Neutrophil (primary cell): ENCODE data around the genes CACTIN and ZBTB7A.

DNA sequence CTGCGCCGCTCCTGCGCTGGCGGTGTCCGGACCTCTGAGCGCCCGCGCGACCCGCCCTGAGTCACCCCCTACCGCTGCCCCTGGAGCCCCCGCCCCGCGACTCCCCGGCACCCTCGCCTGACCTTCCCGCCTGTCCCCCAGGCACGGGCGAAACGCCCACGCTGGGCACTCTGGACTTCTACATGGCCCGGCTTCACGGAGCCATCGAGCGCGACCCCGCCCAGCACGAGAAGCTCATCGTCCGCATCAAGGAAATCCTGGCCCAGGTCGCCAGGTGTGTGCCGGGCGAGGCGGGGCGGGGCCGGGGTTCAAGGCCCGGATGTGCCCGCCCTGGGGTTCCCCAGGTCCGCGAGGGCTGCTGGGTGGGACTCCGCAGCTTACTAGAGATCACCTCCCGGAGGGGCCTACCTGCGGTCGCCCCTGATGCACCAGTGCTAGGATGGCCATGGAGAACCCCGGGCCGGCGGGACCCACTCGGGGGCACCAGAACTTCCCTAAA is 5.1 kb downstream of the HMG20B start:
- PRO-cap, result no peak

- PRO-cap, result no peak
Observed at GRCh38 chr19:3585844-3586607, 748 bp downstream of the GIPC3 start.

DNA sequence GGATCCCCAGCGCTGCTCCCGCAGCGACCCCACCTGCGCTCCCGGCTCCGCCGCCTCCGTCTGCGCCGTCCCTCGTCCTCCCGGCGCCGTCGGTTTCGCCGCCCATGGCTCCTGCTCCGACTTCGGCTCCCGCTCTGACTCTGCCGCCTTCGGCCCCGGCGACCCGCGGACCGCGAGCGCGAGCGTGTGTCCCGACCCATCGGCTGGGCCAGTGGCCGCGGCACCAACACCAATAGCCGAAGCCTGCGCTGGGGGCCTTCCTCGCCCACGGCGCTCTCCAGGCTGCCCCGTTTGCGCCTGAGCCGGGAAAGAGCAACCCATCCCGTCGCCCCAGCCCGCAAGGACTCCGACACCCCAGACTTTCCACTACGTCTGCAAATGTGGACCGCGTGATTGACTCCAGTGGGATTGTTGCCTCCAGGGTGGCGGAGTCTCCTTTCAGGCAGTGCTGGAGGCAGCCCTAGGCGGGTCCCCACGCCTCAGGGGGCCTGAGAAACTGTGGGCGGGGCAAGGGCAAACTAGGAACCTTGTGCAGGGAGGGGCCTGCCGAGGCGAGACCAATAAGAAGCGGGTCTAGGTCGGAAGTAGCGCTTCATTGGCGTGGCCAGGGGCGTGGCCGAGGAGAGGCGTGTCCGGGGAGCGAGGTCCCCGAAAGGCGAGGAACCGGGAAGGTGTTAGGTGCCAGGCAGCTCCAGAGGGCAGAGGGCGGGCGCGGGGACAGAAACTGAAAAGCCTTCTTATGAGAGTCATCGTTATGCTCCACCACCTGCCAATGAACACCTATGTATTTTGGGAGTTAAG is at the start of gene CACTIN:
Gene CACTIN (minus strand): TSS at position 228 of the 801 bp plus-strand sequence.
- PRO-cap, result unidirectional peak, minus-strand start at position 165 of the sequence

- PRO-cap, result no peak
Observed at GRCh38 chr19:3683927-3684664, 16.2 kb downstream of the PIP5K1C start.

- PRO-cap, result no peak
Observed at GRCh38 chr19:3743541-3744171, 17.8 kb downstream of the APBA3 start.

DNA sequence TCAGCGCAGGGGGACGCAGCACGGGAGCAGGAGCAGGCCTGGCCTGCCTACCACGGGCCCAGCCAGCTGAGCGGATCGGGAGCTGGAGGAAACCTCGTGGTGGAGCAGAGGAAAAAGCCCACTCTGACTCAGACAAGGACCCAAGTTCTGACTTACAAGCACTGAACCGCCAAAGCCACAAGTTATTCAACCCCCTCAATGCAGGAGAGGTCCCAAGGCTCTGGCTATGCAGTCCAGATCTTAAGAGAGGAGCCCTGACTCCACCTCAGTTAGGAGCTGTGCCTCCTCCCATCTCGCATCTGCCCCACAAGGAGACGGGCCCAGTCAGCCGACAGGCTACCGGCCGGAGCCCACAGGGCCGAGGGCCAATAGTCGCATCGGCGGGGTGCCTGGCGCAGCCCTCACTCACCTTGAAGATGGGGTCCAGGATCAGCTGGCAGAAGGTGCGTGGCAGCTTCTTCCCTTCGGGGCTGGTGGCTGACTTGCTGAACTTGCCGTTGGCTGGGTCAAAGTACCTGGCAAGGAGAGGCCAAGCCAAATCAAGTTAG is 3.7 kb downstream of the EEF2 start:
- PRO-cap, result no peak

DNA sequence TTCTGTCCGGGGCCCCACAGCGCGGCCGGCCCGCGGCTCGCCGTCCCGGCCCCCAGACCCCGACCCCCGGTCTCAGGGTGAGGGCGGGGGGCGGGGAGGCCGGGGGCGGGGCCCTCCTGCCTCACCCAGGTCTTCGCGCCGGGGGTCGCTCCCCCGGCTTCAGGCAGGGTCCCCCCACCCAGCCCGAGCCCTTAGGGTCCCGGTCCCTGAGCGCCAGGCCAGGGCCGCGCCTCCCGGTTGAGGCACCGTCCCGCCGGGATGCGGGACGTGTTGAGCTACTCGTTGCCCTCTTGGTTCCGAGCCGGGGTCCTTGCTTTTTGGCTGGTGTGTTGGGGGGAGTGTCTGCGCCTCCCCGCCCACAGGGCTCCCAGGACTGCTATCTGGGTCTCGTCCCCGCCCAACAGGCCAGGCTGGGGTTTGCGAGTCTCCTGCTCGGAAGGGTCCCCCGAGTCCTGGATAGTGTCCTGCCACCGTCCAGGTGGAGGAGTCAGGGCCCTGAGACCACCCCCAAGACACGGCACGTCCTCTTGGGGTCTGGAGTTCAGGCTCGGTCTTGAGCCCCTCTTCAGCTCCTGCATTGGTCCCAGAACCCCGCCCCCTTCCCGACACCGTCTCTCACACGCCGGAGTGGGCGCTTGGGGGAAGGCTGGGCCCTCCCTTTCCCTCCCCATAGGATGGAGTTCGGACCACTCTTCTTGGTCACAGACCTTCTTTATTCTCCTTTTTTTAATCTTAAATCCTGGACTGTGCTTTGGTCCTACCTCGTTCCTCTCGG is 517 bp downstream of the PIAS4 start:
- PRO-cap, result no peak

DNA sequence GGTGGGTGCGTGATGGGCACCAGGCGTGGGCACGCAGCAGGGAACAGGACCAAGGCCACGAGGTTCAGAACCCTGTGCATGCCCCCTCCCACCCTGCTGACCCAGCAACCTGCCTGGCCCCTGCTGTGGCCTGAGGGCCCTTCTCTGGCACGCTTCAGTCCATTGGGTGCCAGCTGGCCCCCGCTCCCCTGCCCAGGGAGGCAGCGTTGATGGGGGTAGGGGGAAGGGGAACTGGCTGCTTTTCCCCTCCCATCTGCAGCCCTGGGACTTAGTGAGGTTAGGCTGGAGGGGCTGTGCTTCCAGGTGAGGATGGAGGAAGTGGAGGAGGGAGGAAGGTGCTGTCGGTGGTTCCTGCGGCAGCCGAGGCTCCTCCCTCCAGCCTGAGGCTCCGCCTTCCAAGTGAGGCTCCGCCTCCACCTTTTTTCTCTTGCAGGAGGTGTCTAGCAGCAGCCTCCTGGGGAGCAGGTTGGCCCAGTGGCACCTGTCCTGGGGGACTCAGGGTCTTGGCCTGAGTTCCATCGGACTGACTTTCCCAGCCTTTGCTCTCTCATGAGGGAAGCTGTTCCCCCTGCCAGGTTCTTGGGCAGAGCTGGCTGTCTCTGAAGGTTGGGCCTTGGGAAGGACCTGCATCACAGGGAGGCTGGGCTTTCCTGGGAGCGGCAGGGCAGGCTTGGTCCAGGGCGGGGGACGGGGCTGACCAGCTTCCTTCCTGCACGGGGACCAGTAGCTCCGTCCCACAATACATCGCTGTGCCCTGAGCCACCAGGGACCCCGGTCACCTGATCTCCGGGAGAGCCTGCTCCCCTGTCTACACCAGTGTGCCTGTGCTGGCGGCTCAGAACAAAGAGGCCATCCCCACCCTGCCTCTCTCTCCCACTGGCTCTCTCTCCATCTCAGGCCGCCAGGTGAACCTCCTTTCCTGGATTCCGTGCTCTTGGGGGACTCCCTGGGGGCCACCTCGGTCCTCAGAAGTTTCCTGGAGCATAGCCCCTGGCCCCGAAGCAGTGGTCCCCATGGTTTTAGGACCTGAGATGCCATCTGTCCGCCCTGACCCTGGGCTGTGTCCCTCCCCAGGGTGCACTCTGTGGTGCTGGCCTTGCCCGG is 7.4 kb downstream of the PIAS4 start:
- PRO-cap, result no peak

- PRO-cap, result no peak
Observed at GRCh38 chr19:4038391-4039418, 28.0 kb downstream of the ZBTB7A start.

GRCh38 chr19:4044876-4045296 is 21.8 kb downstream of the ZBTB7A start:
- PRO-cap, result no peak

GRCh38 chr19:4045297-4045600 is 21.4 kb downstream of the ZBTB7A start:
- PRO-cap, result no peak

GRCh38 chr19:4051058-4052060 is 15.3 kb downstream of the ZBTB7A start:
- PRO-cap, result no peak

DNA sequence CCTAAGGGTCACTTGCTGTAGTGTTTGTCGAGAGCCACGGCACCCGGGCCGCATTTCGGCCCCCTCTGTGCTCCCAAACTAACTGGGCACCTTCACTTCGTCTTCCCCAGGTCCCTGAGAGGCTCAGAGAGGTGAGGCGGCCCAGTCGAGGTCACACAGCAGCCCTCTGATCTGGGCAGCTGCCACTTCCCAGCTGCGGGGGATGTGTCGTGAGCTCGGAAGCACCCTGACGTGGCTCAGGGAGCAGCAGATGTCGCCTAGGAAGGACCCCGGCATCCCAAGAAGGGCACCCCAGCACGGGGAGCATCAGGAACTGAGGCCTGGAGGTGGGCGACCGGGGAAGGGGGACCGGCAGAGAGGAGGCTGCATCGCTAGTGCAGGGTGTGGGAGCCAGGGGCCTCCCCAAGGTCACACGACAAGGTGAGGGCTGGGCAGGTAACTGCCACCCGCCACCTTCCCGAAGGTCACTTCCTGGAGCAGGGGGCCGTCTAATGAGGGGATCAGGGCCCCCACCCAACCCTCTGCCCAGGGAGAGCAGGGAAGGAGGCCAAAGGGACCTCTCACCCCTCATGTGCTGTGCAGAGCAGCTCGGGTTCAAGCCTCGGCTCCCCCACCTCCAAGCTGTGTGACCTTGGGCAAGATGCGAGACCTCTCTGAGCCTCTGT is 6.2 kb downstream of the ZBTB7A start:
- PRO-cap, result no peak

DNA sequence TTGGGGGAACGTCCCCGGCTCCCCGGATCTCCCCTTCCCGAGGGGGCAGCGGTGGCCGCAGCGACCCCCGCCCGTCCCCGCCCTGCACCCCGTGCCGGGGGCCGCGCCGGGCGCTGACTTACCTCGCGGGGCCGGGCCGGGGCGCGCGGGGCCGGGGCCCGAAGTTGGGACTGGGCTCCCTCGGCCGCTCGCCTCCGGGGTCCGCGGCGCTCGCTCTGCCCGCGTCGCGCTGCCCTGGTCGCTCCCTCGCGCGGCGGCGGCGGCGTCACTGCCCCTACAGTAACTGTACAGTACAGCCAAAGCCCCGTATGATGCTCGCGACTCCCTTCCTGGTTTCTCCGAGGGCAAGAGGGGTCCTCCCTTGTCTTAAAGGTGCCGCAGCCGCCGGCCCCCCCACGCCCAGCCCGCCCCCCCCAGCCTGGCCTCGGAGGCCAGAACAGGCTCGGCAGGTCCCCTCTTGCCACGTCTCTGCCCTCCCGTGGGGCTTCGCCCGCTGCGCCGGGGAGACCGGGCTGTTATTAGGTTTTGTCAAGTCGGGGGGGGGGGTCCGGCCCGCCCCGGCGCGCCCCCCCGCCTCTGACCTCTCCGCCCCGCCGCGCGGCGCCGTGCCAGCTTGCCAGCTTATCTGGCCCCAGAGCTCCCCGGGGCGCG is at the start of gene ZBTB7A:
Gene ZBTB7A (minus strand): TSS at position 340 of the 651 bp plus-strand sequence.
- PRO-cap, result bidirectional peak, plus-strand start at position 320 of the sequence, minus-strand start at position 340 of the sequence; bidirectional peak, plus-strand start outside the sequence, minus-strand start at position 488 of the sequence

- PRO-cap, result no peak
Observed at GRCh38 chr19:4081308-4081789, 14.7 kb upstream of the ZBTB7A start.

DNA sequence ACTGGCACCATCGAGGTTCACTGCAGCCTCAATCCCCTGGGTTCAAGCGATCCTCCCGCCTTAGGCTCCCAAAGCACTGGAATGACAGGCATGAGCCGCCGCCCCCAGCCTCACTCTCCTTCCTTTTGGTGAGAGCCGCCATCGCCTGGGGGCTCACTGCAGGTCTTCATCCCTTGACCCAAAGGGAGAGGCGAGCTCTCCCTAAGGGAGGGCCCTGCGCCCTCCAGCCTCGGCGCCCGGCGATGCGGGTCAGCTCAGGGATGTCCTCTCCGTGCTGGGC is 23.2 kb upstream of the ZBTB7A start:
- PRO-cap, result no peak

DNA sequence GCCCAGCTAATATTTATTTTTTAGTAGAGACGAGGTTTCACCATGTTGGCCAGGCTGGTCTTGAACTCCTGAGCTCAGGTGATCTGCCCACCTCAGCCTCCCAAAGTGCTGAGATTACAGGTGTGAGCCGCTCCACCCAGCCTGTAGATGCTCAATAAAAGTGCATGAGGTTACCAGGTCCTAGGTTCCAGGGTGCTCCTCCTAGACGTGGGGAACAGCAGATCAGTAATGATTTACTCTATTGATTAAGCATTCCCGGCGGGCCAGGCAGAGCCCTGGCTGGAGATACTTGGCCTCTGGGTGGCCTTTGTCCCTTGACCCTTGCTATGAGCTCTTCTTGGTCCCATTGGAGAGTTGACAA is 4.4 kb downstream of the CREB3L3 start:
- PRO-cap, result no peak

DNA sequence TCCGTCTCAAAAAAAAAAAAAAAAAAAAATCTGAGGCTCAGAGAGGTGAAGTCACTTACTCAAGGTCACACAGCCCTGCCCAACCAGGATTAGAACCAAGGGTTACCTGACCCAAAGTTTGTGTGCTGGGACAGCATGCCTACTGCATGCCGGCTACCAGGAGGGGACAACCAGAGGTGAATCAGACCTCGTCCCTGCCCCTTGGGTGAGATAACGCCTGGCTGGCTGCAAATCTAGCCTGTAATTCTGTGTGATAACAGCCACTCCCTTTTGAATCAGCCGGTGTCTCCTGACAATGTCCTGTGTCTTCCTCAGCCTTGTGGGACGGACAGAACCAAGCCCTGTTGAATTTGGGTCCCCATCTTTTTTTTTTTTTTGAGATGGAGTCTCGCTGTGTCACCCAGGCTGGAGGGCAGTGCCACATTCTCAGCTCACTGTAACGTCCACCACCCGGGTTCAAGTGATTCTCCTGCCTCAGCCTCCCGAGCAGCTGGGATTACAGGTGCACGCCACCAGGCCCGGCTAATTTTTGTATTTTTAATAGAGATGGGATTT is 5.4 kb downstream of the CREB3L3 start:
- PRO-cap, result no peak

DNA sequence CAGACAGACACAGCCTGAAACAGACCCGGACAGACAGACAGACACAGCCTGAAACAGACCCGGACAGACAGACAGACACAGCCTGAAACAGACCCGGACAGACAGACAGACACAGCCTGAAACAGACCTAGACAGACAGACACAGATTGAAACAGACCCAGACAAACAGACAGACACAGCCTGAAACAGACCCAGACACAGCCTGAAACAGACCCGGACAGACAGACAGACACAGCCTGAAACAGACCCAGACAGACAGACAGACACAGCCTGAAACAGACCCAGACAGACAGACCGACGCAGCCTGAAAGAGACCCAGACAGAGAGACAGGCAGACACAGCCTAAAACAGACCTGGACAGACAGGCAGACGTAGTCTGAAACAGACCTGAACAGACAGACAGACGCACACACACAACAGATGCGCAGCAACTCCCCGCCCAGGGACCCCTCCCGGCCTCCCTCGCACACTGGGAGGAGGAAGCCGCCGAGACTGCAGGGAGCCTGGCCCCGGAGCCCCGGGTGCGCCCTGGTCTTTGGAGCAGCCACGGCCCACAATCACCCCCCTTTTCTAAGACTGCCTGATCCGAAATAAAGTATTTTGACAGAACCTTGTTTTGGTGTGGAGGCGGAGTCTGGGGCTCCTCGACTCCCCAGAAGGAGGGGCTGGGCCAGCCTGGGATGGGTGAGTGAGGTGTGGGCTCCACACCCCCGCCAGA is 9.8 kb downstream of the SIRT6 start:
- PRO-cap, result no peak

GRCh38 chr19:4328095-4329145 is 10.2 kb downstream of the STAP2 start:
- PRO-cap, result no peak